Myometrial cell (primary cell): ENCODE measurements around the genes FANCC and ZNF367.

GRCh38 chr9:94332718-94333089, 4.3 kb upstream of the NUTM2F start:
- RAMPAGE, long total RNA: no peak

- RAMPAGE, long total RNA: no peak
These were observed 63.8 kb downstream of the MFSD14B start for GRCh38 chr9:94438043-94438721.

DNA sequence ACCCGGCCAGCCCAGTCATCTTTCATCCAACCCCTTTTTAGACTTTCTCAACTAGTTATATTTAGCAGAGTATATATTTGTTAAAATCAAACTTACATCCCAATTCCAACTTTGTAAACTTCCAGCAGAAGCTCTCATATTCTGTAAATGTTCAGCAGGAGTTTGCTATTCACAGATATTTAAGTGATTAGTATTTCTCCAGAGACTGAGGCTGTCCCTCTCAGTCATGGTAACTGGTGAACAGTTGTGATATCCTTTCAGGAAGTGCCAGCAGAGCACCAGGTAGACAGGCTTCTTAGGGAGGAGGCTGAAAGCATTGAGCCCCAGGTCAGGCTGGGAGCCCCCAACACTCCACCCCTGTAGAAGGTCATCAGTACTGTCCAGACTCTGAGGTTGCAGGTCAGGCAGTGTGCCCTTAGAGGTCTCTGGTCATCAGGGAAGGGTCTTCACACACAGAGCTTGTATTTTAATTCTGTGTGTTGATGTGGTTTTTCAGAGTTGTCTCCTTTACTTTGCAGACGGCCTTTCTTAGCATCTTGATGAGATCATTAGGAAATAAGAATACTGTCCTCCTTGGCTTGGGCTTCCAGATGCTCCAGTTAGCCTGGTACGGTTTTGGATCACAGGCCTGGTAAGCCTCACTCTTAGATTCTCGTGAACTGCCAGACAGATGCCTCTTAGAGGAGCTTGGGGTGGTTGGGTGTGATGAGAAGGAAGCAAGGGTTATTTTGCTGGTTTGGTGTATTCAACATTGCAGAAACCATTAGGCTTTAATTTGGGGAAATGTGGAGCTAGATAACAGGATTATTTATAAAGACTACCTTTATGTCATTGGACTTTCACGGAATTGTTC, 79.3 kb downstream of the MFSD14B start:
- RAMPAGE, long total RNA: no peak

- RAMPAGE, long total RNA: no peak
These were observed 27.2 kb upstream of the FBP1 start for GRCh38 chr9:94666251-94667127.

GRCh38 chr9:94827306-94828368, 101.1 kb downstream of the AOPEP start:
- RAMPAGE, long total RNA: no peak

GRCh38 chr9:94920405-94921424, 194.2 kb downstream of the AOPEP start:
- RAMPAGE, long total RNA: no peak

- RAMPAGE, long total RNA: no peak
These were observed 274.5 kb downstream of the AOPEP start for GRCh38 chr9:95000770-95001621.

DNA sequence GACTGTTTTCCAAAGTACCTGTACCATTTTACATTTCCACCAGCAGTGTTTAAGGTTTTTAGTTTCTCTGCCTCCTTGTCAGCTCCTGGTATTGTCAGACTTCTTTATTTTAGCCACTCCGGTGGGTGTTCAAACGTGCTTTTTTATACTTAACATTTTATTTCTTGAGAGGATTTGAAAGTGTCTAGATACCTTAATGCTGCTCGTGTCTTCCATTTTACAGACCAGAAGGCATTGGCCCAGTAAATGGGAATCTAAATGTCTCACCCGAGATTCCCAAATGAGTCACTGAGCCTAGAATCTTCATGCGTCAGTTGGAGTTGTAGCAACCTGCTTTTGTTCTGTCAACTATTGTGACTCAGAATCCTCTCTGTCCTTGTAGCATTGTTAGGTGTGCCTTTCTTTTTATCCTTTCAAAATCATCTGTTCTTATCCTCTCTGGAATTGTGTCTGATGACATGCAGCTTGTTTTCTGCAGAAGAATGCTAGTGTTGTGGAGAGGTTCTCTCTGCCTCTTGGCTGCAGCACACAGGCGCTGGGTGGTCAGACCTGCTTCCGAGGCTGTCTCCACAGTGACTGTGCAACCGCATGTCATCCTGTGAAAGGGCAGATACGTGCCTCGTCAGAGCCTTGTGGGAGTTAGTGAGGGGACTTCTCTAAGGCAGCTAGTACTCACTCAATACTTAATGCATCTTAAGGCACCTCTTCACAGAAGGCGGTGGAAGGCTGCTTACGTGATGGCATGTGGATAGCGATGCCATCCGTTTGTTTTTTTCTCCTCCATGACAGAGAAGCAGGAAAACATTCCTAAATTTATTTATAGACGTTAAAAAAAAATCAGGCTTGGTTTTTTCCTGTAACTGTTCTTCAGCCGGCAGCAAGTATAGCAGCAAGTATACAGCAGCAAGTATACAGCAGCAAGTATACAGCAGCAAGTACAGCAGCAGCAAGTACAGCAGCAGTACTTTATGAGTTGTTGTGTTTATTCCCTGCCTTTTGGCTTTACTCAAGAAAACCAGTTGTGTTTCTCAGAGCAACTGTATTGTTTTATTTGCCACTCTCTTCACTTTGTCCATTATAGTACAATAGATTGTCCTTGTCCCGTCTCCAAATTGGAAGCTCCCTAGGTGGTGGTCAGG, 292.1 kb downstream of the AOPEP start:
- RAMPAGE, long total RNA: no peak

GRCh38 chr9:95032727-95032895, 284.9 kb downstream of the FANCC start:
- RAMPAGE, long total RNA: no peak

DNA sequence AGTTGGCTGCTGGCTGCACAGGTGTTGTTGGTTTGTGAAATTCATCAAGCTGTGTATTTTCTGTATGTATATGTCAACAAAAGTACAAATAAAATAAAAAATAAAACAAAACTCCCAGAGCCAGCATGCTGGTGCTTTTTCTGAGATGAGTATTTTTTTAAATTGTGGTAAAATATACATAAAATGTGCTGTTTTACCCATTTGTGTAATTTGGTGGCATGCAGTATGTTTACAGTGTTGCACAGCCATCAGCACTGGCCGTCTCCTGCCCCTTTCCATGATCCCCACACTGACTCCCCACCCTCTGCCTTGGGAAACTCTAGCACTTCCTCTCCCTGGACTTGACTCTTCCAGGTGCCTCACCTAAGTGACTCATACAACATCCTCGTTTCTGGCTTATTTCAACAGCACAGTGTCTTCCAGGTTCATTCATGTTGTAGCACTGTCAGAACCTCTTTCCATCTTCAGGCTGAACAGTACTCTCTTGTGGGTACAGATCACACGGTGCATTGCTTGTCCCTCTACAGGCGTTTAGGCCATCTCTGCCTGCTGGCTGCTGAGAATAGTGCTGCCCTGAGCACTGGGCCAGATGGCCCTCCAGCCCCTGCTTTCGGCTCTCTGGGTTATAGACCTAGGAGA, 212.0 kb downstream of the FANCC start:
- RAMPAGE, long total RNA: no peak

GRCh38 chr9:95317174-95318162, at the start of gene FANCC:
Gene FANCC, minus strand, starts transcription at chr9:95317709.
- RAMPAGE, long total RNA: start-site peak on the minus strand at chr9:95317689-95317709, 26 and 15 reads in 2 replicates

- RAMPAGE, long total RNA: no peak
These were observed 92.4 kb upstream of the FANCC start for GRCh38 chr9:95409856-95410421.

DNA sequence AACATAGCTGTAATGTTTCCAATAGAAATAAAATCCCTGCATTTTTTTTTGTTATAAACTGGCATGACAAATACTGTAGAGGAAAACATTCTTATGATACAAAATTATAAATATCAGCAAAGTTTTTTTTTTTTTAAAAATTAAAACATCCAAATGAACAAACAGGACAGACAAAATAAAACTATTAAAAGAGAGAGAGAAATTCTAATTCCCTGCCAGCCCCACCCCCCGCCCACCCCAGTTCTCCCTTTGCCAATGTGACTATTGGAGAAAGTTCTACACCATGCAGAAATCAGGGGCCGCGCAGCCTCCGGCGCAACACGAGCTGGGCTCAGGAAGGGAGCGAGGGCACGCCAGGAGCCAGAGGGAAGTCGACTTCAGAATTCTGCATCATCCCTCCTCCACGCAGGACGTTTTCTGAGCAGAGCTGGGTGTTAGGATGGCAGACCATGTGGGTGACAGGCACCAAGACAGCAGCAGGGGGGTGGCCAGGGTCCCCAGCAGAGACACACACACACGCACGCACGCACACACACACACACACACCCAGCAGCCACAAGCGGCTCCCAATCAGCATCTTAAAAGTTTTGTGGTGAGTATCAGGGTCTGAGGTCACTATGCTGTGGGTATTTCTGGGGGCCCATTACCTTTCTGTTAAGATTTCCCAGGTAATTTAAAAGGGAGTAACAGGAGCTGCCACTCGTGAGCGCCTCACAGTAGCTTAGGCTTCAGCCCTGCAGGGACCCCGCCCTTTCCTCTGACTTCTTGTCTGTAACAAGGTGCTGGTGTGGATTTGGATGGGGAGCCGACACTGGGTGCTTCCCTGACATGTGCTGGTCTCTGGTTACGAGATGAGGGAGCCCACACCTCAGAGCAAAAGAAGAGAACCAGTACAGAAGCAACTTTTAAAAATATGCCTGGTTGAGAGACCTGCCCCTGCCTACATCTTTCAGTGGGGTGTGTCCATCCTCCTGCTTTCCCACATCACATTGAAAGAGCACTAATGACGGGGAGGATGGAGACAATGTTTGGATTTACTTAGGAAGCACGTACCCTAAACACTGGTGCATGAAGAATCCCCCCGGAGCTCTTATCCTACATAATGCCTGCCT, 64.7 kb downstream of the PTCH1 start:
- RAMPAGE, long total RNA: no peak

GRCh38 chr9:95493978-95495173, 14.7 kb downstream of the PTCH1 start:
- RAMPAGE, long total RNA: no peak

GRCh38 chr9:95719152-95719897, 156.2 kb upstream of the ERCC6L2 start:
- RAMPAGE, long total RNA: no peak

DNA sequence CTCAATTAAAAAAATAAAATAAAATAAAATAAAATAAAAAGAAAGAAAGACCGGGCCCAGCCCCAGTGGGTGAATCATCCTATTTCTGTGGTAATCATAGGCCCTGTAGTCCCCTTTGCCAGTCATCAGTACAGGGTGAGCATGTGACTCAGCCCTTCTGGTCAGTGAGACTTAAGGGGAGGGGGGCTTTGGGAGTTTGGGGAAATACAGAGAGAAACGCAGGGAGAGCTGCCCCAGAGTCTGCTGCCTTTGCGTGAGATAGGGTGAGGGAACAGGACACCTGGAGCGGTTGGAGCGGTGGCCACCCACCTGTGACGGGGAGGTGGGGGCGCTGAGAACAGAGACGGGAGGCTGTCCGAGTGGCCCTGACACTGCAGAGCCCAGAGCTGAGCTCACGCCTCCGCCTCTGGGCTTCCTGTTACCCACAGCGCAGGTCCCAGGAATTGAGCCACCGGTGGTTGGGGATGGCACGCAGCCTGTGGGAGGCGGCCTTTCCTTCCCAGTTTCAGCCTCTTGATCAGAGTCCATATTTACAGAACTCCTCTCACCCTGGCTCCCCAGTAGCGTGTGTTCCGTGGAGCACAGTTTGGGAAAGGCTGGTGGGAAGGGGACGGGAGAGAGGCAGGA, 92.0 kb upstream of the ERCC6L2 start:
- RAMPAGE, long total RNA: no peak

DNA sequence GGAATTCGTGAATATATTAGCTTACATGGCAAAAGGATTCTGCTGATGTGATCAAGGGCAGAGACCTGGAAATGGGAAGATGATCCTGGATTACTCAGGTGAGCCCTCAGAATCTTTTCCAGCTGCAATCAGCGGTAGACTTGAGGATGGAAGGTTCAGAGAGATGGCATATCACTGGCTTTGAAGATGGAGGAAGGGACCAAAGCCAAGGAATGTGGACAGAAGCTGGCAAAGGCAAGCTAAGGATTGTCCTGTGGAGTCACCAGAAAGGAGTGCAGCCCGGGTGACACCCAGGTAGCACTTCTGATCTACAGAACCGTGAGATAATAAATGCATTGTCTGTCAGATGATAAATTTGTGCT, 1.0 kb upstream of the ERCC6L2 start:
- RAMPAGE, long total RNA: no peak

- RAMPAGE, long total RNA: no peak
These were observed 138.5 kb downstream of the ERCC6L2 start for GRCh38 chr9:96013944-96014484.

- RAMPAGE, long total RNA: no peak
These were observed 212.2 kb downstream of the ERCC6L2 start for GRCh38 chr9:96087470-96088229.

DNA sequence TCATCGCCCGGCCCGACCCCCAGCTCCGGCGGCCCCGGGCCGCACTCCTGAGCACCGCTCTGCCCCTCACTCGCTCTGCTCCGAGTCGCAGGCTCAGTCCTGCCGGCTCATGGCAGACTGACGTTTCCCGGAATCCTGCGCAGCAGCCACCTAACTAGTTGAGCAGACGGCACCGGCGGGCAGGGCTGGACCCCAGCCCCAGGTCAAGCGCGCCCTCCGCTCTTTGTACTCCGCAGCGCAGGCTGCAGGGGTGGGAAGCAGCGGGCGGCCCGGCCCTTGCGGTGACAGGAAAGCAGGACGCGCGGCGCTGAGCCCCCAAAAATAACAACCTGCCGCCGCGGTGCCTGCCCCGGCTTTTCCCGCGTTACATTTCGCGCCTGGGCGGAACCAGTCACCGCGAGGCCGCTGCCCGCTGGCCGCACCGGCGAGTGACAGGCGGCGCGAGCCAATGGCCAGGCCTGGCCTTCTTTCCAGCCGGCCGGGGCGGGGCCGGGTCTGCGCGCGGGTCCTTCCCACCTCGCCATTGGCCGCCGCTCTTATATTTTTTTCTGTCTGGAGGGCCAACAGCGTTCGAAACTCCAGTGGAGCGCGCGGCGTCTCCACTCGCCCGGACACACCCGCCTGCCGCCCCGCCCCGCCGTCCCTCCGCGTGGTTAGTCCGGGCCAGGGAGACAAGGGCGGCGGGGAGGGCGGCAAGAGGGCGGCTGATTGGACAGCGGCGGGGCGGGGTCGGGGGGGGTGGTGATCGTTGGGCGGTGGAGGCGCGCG, at the start of gene ZNF367:
ZNF367 (minus strand) TSS at position 342 of the 768 bp plus-strand sequence.
- RAMPAGE, long total RNA: no peak